Right atrium auricular region (tissue), 2 donors: ENCODE measurements around a stretch of chr9.

GRCh38 chr9:114332546-114332886, 2.8 kb downstream of the ORM2 start:
- PRO-cap, result no peak
- RAMPAGE, long total RNA, 2 experiments, result no peak in any of the 2 experiments

GRCh38 chr9:114335214-114335661, 5.6 kb downstream of the ORM2 start:
- PRO-cap, result no peak
- RAMPAGE, long total RNA, 2 experiments, result no peak in any of the 2 experiments

GRCh38 chr9:114349581-114350135, 20.0 kb downstream of the ORM2 start:
- PRO-cap, result no peak
- RAMPAGE, long total RNA, 2 experiments, result no peak in any of the 2 experiments

DNA sequence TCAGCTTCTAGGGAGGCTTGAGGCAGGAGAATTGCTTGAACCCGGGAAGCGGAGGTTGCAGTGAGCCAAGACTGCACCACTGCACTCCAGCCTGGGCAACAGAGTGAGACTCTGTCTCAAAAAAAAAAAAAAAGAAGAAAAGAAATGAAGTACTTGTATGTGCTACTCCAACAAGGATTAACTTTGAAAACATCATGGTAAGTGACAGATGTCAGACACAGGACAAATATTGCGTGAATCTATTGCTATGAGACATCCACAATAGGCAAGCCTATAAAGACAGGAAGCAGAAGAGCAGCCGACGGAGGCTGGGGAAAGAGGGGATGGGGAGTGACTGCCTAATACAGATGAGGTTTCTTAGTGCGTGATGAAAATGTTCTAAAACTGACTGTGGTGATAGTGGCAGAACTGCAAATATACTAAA, 21.6 kb downstream of the AKNA start:
- PRO-cap, result no peak
- RAMPAGE, long total RNA, 2 experiments, result no peak in any of the 2 experiments

DNA sequence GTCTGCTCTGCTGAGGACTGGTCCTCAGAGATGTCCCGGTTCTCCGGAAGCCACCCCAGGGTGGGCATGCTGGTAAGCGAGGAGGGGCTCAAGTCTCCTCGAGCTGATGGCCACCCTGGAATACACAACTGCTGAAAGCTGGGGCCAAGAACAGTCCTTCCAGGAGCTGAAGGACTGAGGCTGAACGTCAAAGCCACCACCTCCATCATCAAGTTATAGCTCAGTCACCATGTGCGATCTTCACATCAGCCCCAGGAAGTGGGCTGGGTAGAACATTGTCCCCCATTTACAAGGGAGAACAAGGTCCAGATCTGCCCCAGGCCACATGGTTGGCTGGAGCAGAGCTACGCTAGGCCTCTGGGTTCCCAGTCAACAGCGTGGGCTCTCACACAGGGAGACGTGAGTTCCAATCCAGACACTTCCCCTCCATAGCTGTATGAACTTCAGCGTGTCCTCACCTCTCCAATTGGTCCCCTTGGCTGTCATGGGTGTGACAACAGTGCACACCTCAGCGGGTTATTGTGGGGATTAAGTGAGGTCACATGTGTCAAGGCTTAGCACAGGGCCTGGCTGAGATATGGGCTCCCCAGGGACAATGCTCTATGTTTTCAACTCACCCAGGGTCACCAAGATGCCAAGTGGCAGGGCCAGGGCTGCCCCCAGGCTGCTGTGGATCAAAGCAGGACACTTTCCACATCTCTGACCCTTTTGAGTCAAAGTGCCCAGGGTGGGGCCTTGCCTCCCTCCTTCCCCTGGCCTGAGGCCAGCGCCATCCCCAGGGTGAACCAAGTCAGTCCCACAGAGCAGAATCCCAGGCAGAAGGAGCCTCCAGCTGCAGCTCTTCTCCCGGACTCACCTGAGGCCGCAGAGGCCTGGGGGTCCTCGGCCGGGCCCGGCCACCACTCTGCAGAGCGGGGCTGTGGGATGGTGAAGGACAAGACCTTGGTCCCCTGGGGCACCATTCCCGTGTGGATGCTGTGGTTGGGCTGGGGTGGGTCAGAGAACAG, 19.9 kb downstream of the AKNA start:
- PRO-cap, result no peak
- RAMPAGE, long total RNA, 2 experiments, result no peak in any of the 2 experiments

DNA sequence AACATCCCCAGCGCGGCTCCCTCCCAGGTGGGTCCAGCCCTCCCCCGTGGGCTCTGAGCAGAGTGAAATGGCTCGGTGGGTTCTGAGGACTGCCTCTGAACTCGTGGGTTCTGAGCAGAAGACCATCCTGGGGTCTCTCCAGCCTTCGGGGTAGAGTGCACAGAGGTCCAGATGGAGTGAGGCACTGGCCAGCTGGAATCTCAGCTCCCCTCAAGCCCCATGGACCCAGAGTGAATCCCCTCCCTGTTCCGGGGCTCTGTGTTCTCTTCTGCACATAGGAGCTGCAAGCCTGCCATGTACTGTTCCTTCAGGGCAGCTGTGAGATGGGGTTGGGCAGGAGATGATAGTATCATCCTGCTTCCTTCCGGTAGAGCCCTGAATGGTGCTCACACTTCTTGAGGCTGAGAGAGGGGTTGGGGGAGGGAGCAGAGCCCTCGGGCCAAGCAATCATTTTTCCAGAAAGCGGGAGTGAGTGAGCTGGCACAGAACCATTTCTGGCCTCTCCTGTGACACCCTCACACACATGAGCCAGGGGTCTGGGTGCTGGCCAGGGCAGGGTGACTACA, 15.9 kb downstream of the AKNA start:
- PRO-cap, result no peak
- RAMPAGE, long total RNA, 2 experiments, result no peak in any of the 2 experiments

- PRO-cap, result no peak
- RAMPAGE, long total RNA, 2 experiments, result no peak in any of the 2 experiments
Observed at GRCh38 chr9:114382629-114383364, 5.0 kb downstream of the AKNA start.

- PRO-cap, result no peak
- RAMPAGE, long total RNA, 2 experiments, result no peak in any of the 2 experiments
Observed at GRCh38 chr9:114505822-114506260, 568 bp upstream of the WHRN start.

DNA sequence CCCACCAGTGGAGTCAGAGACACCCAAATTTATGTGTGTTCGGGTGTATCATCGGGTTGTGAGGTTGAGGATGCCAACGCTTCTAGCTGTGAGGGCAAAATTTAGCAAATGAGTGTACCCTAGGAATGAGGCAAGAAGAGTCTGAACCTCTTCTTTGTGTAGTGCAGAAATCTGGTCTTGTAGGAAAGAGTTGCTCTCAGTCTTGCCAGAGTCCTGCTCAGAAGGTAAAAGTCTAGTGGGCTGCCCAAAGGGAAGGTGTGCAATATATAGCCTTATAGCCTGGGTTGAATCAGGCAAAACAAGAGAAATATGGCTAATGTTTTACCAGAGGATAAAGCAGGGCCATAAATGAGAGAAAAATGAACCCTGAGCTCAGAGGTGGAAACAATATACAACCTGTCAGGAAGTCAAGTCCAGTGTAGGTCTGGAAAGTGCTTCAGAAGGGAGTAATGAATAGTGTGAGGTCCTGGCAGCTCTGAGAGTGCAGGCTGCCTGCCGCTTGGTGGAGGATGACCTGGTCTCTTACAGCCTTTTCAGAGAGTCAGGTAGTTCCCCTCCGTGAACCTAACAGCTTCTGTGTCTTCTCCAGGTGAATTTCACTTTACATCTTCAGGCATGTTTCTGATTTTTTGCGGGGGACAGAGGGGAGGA, 177.7 kb upstream of the TNC start:
- PRO-cap, result no peak
- RAMPAGE, long total RNA, 2 experiments, result no peak in any of the 2 experiments

DNA sequence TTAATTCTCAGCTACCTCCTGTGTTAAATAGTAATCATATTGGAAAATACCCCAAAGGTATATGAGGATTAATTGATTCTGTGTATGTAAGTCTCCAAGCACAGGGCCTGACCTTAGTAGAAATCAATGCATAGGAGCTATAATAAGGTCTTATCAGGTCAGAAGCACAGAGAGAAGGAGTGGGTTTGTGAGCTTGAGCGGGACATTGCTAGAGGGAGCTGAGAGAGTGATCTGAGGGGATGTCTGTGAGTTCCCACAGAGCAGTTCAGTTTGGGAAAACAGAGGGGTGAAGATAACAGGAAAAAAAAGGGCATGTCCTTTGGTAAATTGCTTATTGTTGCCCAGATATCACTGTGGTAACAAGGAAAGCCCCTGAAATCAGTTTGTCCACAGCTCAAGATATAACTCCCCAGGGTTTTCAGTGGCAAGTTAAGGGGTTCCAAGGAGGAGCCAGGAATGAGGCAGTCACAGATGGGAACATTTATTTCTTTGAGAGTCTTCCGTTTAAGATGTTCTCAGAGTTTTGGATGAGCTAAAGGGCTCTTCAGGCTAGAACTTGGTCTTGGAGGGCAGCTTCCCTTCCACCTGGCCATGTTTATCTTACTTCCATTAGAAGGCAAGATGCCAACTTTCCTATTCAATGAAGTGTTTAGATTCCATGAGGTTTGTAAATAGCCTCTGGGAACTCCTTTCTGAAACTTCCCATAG, 277.4 kb upstream of the TNC start:
- PRO-cap, result no peak
- RAMPAGE, long total RNA, 2 experiments, result no peak in any of the 2 experiments

- PRO-cap, result no peak
- RAMPAGE, long total RNA, 2 experiments, result no peak in any of the 2 experiments
Observed at GRCh38 chr9:116234003-116234776, 80.6 kb downstream of the PAPPA start.

DNA sequence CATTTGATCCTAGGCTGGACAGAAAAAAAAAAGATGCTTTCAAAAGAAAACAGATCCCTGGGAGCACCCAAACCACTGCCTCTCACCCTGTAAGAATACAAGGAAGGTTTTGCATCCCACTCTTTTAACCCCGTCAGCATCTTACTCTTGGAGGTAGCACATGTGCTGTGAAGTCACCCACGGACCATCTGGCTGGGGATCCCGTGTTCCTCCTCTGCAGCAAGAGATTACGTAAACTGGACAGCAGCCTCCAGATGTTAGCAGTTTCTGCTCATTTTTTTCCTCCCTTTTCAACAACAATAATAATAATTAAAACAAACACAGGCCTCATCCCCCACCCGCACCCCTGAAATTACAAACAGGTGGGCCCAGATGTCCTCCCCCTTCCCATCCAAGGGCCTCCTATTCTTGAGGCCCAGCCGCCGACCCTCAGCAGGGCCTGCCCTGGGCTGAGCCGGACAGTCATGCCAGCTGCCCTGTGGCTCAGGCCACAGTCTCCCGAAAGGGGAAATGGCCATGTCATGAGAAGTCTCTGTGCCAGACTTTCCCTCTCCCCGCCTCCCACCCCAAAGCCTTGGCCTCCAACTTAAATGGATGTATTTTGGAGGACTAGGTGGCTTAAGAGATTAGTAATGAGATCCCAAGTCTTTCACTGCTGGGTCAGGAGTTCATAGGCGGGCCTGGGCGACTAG, 165.0 kb downstream of the PAPPA start:
- PRO-cap, result no peak
- RAMPAGE, long total RNA, 2 experiments, result no peak in any of the 2 experiments

DNA sequence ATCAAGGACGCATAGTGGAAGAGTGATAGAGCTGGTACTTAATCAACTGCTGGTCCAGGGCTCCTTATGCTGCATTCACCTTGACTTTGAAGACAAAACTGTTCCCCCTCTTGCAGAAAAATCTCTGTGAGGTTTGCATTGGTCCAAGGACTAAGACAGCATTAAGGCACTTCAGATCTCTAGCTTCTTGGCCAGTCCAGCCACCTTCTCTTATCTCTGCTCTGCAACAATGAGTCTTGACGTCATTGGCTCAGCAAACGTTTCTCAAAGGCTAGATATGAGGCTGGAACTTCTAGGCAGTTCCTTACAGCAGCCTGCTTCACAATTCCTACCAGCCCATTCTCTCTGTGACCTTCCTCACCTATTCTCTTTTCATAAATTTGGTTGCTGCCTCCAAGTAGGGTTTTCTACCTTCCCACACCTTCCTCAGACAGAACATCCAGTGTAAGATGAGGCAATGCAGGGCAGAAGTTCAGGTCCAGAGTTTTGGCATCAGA, 220.9 kb upstream of the TRIM32 start:
- PRO-cap, result no peak
- RAMPAGE, long total RNA, 2 experiments, result no peak in any of the 2 experiments

GRCh38 chr9:117546904-117547379, 132.1 kb upstream of the ASTN2 start:
- PRO-cap, result bidirectional peak, plus-strand start at chr9:117547220, minus-strand start at chr9:117547006
- RAMPAGE, long total RNA, 2 experiments, result no peak in any of the 2 experiments

GRCh38 chr9:117706510-117707217, 2.5 kb downstream of the TLR4 start:
- PRO-cap, result no peak
- RAMPAGE, long total RNA, 2 experiments, result no peak in any of the 2 experiments

GRCh38 chr9:118422539-118422999, 718.4 kb downstream of the TLR4 start:
- PRO-cap, result no peak
- RAMPAGE, long total RNA, 2 experiments, result no peak in any of the 2 experiments

DNA sequence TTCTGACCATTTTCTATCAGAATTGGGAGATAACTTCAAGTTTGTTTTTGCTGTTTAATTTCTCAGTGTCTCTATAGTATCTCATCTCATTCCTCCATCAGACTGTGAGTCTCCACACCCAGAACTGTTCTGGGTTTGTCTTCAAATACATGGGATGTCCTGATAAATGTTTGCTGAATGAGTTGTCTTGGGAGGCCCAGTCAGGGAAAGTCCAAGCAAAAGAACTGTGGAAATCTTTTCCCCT, 324.5 kb downstream of the BRINP1 start:
- PRO-cap, result unidirectional peak, minus-strand start at position 137 of the sequence
- RAMPAGE, long total RNA, 2 experiments, result no peak in any of the 2 experiments

- PRO-cap, result no peak
- RAMPAGE, long total RNA, 2 experiments, result no peak in any of the 2 experiments
Observed at GRCh38 chr9:120387633-120388422, 192.1 kb downstream of the CDK5RAP2 start.

DNA sequence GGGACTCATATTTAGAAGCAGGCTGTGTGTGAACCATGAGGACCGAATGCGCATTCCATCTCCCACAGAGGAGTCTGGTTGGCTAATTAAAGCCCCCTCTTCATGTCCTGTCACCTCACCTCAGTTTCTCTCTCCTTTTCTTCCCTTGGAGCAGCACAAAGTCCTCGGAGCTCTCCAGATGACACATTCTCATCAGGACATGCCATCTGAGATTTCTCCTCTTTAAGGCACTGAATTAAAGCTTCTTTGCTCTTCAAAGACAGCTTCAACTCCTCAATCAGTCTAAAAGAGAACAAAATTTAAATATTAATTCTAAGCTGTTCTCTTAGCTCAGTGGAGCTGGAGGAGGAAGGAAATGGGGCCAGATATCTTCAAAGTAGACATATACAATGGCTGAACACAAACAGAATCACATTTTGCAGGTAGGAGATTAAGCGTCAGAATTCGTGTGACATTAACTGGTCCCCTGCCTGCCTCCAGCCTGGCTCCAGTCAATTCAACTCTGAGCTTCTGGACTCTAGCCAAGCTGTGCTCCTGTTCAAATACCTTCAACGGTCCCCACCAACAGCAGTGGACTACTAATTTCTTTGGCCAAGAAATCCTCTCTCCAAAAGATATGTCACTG, 50.0 kb downstream of the CDK5RAP2 start:
- PRO-cap, result no peak
- RAMPAGE, long total RNA, 2 experiments, result start-site peak on the minus strand in 1 of 2 experiments, centred at position 185 of the sequence, 22 reads per replicate

GRCh38 chr9:120604306-120605030, 24.5 kb upstream of the CDK5RAP2 start:
- PRO-cap, result no peak
- RAMPAGE, long total RNA, 2 experiments, result no peak in any of the 2 experiments